Peripheral blood mononuclear cell (primary cell): ENCODE results near the genes EHBP1L1 and MAP3K11.

DNA sequence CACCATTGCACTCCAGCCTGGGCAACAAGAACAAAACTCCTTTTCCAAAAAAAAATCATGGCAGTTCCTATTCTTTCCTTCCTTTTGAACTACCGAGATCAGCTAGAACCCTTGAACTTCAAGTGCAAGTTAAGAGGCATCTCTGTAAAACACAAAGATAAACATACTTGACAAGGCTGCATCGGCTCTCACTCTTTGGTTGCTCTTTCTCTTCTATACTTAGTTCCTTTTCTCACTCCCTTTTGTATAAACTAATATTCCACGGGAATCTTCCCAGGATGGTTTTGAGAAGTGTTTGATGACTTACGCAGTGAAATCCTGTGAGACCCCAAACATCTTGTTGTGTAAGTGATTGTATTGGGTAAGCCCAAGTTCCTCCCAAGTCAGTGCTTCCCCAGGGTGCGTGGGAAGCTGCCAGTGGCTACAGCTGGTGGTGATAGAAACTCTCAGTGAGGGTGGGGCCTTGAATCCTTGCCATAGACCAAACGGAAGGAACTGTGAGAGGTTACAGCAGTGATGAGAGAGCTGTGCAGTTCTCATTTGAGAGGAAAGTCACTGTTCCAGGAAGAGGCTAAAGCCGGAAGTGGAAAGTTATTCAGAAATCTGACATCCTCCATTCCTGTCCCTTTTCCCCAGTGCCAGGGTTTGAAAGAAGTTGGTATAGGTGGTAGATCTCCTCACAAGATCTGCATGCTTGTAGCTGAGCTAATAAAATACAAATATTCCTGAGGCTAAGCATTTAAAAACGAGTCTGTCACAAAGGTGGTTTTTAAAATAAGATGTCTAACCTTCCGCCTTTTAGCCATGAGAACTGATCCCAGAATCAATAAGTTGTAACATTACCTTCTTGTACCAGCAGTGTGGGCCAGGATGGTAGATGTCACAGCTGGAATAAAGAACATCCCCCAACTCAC lies 23.9 kb upstream of the CDC42EP2 start:
- PRO-cap, 8 experiments = peak in 3 of 8 experiments; most common plus-strand start position 484 of the sequence (in 2)

- PRO-cap, 8 experiments = peak in 5 of 8 experiments; most common plus-strand start chr11:65355019 (in 1); most common minus-strand start chr11:65355308 (in 5)
These were observed 655 bp downstream of the TIGD3 start for GRCh38 chr11:65354932-65355879.

GRCh38 chr11:65427630-65428617 lies 41.5 kb downstream of the FRMD8 start:
- PRO-cap, 8 experiments = peak in 6 of 8 experiments; most common plus-strand start chr11:65427914 (in 4); most common minus-strand start chr11:65427718 (in 1)

- PRO-cap, 8 experiments = peak in 1 of 8 experiments; most common plus-strand start chr11:65433440 (in 1)
These were observed 46.8 kb downstream of the FRMD8 start for GRCh38 chr11:65432924-65433947.

- PRO-cap, 8 experiments = peak in 2 of 8 experiments; most common plus-strand start chr11:65487966 (in 1); most common minus-strand start chr11:65488192 (in 1)
These were observed 36.8 kb upstream of the SCYL1 start for GRCh38 chr11:65487774-65488804.

DNA sequence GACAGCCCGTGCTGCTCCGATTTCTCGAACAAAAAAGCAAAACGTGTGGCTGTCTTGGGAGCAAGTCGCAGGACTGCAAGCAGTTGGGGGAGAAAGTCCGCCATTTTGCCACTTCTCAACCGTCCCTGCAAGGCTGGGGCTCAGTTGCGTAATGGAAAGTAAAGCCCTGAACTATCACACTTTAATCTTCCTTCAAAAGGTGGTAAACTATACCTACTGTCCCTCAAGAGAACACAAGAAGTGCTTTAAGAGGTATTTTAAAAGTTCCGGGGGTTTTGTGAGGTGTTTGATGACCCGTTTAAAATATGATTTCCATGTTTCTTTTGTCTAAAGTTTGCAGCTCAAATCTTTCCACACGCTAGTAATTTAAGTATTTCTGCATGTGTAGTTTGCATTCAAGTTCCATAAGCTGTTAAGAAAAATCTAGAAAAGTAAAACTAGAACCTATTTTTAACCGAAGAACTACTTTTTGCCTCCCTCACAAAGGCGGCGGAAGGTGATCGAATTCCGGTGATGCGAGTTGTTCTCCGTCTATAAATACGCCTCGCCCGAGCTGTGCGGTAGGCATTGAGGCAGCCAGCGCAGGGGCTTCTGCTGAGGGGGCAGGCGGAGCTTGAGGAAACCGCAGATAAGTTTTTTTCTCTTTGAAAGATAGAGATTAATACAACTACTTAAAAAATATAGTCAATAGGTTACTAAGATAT lies 26.2 kb upstream of the SCYL1 start:
- PRO-cap, 8 experiments = peak in 8 of 8 experiments; most common plus-strand start position 563 of the sequence (in 8); most common minus-strand start position 107 of the sequence (in 5)

GRCh38 chr11:65505500-65505726 lies 19.5 kb upstream of the SCYL1 start:
- PRO-cap, 8 experiments = peak in 7 of 8 experiments; most common plus-strand start chr11:65505668 (in 4); most common minus-strand start chr11:65505615 (in 1)

DNA sequence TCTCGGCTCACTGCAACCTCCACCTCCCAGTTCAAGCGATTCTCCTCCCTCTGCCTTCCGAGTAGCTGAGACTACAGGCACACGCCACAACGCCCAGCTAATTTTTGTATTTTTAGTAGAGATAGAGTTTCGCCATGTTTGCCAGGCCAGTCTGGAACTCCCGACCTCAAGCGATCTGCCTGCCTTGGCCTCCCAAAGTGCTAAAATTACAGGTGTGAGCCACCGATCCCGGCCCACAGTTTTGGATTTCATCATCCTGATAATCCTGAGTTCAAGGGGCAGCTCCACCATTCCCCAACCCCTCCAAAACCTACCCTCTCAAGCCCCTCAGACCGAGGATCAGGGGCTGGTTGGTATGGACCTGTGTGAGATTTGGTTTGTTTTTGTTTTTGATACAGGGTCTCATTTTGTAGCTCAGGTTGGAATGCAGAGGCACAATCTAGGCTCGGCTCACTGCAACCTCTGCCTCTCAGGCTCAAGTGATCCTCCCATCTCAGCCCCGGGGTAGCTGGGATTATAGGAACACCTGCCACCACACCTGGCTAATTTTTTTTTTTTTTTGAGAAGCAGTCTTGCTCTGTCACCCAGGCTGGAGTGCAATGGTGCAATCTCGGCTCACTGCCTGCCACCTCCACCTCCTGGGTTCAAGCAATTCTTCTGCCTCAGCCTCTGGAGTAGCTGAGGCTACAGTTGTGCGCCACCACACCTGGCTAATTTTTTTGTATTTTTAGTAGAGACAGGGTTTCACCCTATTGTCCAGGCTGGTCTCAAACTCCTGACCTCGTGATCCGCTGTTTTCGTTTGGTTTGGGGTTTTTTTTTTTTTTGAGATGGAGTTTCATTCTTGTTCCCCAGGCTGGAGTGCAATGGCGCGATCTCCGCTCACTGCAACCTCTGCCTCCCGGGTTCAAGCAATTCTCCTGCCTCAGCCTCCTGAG lies 15.4 kb upstream of the SCYL1 start:
- PRO-cap, 8 experiments = peak in 3 of 8 experiments; most common plus-strand start position 265 of the sequence (in 1)

- PRO-cap, 8 experiments = no peak in any of the 8 experiments
These were observed 12.3 kb downstream of the LTBP3 start for GRCh38 chr11:65545896-65546133.

- PRO-cap, 8 experiments = no peak in any of the 8 experiments
These were observed 9.5 kb downstream of the LTBP3 start for GRCh38 chr11:65548365-65549264.

DNA sequence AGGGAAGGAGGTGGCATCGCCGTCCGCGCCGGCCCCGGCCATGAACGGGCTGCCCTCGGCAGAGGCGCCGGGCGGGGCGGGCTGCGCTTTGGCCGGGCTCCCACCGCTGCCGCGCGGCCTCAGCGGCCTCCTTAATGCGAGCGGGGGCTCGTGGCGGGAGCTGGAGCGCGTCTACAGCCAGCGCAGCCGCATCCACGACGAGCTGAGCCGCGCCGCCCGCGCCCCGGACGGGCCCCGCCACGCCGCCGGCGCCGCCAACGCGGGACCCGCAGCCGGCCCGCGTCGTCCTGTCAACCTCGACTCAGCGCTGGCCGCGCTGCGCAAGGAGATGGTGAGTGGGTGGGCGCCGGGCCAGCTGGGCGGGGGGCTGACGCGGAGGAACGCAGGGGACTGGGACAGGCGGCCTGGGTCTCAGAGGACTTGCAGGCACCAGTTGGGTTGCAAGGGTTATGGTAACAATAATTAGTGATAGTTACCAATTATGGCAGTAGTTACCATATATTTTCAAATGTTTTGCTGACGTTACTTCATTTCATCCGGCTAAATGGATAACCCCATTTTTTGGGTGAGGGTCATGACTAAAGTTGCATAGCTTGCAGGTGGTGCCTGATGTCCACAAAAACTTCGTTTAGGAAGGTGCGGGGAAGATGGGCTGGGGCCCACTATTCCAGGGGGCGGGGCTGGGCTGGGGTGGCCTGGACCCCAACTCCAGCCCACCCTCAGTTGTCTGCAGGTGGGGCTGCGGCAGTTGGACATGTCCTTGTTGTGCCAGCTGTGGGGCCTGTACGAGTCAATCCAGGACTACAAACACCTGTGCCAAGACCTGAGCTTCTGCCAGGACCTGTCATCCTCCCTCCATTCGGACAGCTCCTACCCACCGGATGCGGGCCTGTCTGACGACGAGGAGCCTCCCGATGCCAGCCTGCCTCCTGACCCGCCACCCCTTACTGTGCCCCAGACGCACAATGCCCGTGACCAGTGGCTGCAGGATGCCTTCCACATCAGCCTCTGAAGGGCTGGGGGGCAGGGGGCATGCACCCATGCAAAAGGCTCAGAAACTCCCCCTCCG lies 626 bp downstream of the FAM89B start:
- PRO-cap, 8 experiments = peak in 3 of 8 experiments; most common plus-strand start position 326 of the sequence (in 1); most common minus-strand start position 303 of the sequence (in 3)

DNA sequence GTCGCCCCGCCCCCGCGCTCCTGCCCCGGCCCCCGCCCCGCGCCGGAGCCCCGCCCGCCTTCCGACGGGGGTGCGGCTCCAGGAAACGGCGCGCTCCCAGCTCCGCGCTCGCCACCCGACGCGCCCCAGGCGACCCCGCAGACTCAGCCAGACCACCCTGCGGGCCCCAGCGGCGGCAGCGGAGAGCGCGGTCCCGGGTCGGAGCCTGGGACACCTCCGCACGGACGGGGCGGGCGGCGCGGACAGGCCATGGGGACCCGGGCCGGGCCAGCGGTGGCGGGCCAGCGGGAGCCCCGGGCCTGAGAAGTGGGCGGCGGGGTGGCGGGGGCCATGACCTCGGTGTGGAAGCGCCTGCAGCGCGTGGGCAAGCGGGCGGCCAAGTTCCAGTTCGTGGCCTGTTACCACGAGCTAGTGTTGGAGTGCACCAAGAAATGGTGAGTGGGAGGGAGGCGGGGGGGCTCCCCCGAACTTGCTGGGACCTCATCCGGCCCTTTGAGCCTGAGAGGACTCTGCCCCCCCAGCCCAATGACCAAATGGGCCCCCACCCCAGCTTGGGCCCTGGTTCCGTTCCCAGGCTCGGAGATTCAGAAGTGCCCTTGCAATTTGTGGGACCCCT lies at the start of gene EHBP1L1:
Gene EHBP1L1, plus strand, starts transcription at position 81 of the 616 bp plus-strand sequence.
- PRO-cap, 8 experiments = peak in 6 of 8 experiments; most common plus-strand start position 140 of the sequence (in 3)

DNA sequence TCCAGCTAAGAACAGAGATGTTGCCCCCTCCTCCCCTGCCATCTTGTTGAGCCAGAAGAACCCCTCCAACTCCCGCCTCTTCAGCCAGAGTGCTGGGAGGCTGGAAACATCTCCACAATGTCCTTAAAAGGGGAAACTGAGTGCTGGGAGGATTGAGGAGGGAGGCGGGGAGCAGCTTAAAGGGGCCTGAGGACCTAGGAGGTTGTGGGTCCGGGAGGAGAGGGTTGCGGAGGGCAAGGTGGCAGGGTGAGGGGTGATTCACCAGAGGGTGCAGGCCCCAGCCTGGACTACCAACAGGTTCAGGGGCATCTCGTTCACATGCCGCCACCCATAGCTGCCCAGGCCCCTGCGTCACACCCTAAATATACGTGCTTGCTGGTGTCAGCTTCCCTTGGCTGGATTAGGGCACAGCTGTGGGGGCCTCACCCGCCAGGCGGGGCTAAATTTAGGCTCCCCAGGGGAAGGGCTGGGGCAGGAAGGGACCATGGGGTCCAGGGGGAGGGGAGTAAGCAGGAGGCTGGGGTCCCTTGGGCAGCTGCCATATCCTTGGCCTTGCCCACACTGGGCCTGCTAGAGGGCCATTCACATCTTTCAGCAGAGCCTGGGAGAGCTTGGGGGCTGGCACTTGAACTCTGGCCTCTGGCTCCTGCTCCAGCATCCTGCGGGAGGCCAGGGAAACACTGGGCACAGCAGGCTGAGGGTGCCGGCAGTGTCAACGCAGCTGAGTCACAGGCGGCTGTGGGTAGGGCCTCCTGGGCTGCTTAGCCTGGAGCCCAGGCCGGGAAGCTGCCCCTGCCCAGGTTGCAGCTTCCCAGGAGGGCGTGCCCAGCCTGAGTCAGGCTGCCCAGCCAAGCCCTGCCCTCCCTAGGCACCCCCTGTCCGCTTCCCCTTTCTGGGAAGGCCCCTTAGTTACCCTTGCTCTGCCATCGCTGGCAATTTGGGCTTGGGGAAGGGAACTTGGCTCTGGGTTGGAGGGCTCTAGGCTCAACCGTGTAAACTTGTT lies 1.3 kb downstream of the EHBP1L1 start:
- PRO-cap, 8 experiments = peak in 7 of 8 experiments; most common plus-strand start position 935 of the sequence (in 6); most common minus-strand start position 682 of the sequence (in 4)

- PRO-cap, 8 experiments = peak in 1 of 8 experiments; most common plus-strand start chr11:65583070 (in 1)
These were observed 7.1 kb downstream of the EHBP1L1 start for GRCh38 chr11:65582864-65583418.

DNA sequence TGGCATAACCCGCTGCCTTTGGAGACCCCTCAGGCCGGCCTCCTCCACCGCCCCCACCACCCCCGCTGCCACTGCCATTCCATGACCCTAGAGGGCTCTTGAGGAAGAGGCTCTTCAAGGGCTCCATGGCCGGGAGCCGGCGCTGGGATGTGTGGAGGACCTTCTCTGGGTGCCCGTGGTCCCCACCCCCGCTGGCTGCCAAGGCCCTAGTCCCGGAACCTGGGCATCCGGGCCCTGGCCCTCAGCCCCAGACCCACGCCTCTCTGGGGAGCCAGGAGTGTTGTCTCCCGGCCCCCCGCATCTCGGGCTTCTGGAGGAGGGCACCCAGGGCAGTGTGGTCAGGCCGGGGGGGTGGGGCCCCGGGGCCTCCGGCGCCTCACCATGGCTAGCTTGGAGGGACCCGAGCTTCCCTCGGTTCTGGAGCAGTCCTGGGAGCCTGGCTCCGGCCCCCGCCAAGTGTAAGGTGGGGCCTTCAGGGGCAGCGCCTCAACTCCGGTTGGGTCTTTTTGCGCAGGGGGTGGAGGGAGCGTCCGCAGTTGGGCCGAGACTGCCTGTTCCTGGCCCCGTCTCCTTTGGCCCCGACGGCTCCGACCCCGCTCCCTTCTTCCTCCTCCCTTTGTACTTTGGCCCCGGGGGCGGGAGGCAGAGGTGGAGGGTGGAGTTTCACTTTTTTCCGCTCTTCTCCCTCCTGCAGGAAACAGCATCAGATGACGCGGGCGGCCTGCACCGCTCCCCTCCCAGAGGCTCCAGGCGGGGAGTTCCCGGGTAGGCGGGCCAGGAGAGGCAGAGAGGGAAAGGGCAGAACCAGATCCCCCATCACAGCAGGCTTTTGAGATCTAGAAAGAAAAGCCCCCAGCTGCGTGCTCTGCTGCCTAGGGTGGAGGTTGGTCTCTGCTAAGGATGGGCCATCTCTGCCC lies at the start of gene MAP3K11:
Gene MAP3K11, minus strand, starts transcription at position 592 of the 917 bp plus-strand sequence.
- PRO-cap, 8 experiments = peak in 8 of 8 experiments; most common plus-strand start position 777 of the sequence (in 6); most common minus-strand start position 592 of the sequence (in 7)

DNA sequence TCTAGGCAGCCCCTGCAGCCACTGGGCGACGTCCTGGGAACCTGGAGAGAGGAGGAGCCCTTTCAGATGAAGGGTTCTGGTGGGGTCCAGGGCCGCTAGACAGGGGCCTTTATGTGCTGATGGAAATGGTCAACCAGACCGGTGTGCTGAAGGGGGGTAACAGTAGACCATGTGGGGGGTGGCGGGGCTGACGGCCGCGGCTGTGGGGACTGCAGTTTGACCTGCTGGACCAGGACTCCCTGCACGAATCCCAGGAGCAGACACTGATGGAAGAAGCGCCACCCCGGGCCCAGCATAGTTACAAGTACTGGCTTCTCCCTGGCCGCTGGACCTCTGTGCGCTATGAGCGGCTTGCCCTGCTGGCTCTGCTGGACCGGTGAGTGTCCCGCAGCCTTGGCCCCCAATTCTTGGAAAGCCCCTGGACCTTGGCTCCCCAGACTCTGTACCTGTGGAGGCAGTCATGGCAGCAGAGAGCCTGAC lies 6.5 kb downstream of the PCNX3 start:
- PRO-cap, 8 experiments = peak in 2 of 8 experiments; most common plus-strand start position 170 of the sequence (in 1)

GRCh38 chr11:65698317-65698607 lies 13.8 kb upstream of the KAT5 start:
- PRO-cap, 8 experiments = no peak in any of the 8 experiments

DNA sequence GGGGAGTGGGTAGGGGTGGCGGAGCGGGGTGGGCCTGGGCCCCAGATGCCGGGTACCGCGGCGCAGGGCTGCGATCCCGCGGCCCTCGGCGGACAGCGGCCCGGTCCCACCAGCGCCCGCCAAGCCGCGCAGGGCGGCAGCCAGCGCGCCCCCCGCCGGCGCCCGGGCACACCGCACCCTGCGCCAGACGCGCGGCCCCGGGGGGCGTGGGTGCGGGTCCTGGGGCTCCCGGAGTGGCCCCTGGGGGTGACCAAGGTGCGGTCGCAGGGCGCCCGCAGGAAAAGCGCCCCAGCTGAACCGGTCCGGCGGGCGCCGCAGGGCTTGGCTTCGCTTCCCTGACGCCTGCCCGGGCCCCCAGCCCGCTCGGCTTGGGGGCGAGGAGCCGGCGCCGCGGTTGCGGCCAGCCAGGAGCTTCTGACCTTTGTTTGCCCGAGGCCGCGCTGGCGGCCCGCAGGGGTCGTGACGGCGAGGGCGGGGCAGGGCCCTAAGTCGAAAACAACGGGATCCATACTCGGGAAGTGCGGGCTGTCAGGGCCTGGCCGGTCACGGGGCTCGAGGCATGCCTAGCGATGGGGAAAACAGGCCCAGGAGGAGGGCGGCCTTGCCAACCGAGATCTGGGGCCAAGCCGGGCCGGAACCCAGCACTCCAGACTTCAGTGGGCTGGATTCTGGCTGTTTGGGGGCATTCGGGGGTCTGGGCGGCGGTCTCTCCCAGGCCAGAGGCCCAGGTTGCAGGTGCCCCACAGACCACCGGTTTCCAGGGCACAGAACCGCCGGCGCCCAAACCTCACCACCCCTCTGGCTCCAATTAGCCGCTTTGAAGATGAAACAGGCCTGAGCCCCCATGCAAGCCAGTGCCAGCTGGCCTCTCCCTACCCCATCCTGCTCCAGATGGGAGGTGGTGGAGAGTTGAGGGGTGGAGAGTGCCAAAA lies 647 bp upstream of the AP5B1 start:
- PRO-cap, 8 experiments = peak in 3 of 8 experiments; most common plus-strand start position 491 of the sequence (in 1); most common minus-strand start position 416 of the sequence (in 3)

- PRO-cap, 8 experiments = no peak in any of the 8 experiments
These were observed 3.8 kb downstream of the OVOL1 start for GRCh38 chr11:65790423-65791219.

DNA sequence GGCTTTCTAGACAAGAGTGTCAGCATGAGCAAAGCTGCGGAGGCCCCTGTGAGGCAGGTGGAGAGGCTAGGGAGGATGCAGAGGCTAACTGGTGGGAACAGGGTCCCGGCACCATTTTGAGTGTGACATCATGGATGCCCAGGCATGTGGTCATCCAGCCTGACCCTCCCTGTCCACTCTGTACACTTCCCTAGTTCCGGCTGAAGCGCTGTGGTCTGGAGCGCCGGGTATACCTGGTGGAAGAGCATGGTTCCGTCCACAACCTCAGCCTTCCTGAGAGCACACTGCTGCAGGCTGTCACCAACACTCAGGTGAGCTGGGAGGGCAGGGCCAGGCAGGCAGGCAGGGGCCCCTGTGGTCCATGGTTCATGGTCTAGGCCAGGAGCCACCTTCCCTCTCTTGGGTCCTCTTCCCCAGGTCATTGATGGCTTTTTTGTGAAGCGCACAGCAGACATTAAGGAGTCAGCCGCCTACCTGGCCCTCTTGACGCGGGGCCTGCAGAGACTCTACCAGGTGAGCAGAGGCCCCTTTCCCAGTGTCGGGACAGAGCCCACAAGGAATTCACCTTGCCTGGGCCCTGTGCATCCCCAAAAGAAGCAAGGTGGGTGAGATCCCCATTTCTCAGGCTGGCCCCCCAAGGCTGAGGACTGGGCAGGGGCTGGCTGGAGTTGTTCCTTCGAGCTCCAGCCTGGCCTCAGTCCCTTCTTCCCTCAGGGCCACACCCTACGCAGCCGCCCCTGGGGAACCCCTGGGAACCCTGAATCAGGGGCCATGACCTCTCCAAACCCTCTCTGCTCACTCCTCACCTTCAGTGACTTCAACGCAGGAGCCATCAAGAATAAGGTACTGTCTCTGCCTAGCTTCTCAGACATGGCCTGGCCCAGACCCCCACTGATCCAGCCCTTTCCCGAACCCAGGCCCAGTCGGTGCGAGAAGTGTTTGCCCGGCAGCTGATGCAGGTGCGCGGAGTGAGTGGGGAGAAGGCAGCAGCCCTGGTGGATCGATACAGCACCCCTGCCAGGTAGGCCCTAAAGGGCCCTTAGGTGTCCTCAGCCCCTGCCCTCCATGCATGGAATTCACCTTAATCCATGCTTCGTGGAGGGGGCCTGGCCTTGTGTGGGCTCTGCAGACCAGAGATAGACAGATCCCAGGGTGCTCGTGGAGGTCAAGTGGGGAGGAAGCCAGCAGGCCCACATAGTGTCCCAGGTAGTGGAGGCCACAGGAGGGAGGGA lies 4.5 kb downstream of the MUS81 start:
- PRO-cap, 8 experiments = no peak in any of the 8 experiments